Jejunum (tissue), 1 donor: ENCODE data around the genes B3GALT6, CCNL2 and ATAD3A.

GRCh38 chr1:1222256-1222983 is 8.5 kb upstream of the TNFRSF4 start:
- PRO-cap: no peak

DNA sequence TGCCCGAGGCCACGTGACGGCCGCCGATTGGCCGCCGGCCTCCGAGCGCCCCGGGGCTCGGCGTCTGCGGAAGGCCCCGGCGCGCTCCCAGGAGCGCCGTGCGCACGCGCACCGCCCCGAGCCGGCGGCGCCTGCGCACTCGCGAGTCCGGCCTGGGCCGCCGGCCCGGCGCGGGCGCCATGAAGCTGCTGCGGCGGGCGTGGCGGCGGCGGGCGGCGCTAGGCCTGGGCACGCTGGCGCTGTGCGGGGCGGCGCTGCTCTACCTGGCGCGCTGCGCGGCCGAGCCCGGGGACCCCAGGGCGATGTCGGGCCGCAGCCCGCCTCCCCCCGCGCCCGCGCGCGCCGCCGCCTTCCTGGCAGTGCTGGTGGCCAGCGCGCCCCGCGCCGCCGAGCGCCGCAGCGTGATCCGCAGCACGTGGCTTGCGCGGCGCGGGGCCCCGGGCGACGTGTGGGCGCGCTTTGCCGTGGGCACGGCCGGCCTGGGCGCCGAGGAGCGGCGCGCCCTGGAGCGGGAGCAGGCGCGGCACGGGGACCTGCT is at the start of gene B3GALT6:
B3GALT6 (plus strand) TSS at position 138 of the 538 bp plus-strand sequence.
- PRO-cap: bidirectional peak, plus-strand start at position 149 of the sequence, minus-strand start outside the sequence

GRCh38 chr1:1237182-1237733 is 5.2 kb downstream of the B3GALT6 start:
- PRO-cap: no peak

DNA sequence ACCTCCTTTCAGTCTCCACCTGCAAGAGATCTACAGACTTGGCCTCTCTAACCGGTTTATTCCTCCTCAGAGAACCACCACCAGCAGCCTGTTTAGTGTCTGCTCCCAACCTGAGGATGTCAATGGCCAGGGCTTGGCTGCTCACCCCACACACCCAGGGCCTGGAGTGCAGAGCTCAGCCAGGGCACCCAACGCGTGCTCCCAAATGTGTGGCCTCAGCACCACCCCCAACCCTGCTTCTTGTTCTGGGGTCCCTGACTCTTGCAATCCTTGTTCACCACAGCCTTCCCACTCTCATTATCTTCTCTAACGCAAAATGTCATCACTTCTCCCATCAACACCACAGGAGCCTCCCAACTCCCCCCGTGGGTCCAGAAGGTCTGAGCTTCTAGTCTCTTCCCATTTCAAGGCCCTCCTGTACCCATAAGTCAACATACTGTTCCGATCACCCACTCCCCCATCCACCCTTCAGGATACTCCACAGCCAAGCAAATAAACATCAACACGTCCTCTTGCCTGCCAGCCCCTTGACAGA is 3.3 kb downstream of the UBE2J2 start:
- PRO-cap: no peak

GRCh38 chr1:1273236-1273596 is 438 bp downstream of the UBE2J2 start:
- PRO-cap: unidirectional peak, plus-strand start at chr1:1273307

- PRO-cap: no peak
Measured at GRCh38 chr1:1312458-1313405, 4.3 kb downstream of the PUSL1 start.

GRCh38 chr1:1318269-1318840 is 6.1 kb downstream of the INTS11 start:
- PRO-cap: no peak

DNA sequence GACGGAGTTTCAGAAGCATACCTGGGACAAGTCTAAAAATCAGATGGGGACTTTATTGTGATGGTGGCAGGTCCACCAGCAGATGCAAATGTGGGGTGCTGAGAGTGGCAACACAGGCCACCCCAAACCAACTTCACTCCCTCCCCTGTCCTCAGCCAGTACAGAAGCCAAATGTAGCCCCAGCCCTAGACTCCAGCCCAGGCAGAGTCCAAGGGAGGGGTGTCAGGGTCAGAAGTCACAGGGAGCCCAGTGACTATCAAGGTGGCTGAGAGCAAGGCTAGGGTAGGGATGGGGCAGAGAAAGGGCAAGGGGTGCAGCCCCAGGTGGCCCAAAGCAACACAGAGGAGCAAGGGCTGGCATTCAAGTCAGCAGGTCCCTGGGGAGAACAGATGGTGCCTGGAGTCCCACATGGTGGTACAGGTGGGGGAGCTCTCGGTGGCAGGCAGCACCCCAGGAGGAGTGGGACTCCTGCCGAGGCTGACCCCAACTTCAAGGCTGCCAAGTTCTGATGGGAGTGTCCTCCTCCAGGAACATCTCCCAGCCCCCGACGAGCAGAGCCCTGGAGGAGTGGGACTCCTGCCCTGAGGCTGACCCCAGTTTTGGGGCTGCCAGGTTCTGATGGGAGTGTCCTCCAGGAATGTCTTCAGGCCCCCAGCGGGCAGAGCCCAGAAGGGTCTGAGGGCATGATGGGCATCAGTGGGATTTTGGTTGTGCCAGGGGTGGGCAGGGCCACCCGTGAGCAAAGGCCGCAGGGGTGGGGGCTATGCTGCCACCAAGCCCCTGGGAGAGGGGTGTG is 3.6 kb upstream of the DVL1 start:
- PRO-cap: no peak

GRCh38 chr1:1355383-1356040 is 2.8 kb downstream of the MXRA8 start:
- PRO-cap: no peak

GRCh38 chr1:1384758-1385489 is 9.9 kb upstream of the AURKAIP1 start:
- PRO-cap: no peak

DNA sequence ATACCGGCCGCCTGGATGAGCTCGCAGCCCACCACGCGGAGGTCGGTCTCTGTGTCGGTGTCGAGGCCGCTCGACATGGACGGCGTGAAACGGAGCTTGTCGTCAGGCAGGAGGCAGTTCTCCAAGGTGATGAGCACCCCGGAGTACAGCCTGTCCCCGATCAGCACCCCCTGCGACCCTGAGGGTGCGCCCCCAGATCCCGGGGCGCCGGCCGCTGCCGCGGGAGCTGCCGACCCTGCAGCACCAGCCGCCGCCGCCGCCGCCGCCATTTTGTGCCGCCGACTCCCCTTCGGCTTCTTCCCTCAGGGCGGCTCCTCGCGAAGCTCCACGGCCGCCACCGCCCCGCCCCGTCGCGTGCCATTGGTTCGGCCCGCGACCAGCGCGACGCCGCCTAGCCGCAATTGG is at the start of gene CCNL2:
CCNL2 (minus strand) TSS at position 298 of the 405 bp plus-strand sequence.
- PRO-cap: bidirectional peak, plus-strand start outside the sequence, minus-strand start at position 299 of the sequence

DNA sequence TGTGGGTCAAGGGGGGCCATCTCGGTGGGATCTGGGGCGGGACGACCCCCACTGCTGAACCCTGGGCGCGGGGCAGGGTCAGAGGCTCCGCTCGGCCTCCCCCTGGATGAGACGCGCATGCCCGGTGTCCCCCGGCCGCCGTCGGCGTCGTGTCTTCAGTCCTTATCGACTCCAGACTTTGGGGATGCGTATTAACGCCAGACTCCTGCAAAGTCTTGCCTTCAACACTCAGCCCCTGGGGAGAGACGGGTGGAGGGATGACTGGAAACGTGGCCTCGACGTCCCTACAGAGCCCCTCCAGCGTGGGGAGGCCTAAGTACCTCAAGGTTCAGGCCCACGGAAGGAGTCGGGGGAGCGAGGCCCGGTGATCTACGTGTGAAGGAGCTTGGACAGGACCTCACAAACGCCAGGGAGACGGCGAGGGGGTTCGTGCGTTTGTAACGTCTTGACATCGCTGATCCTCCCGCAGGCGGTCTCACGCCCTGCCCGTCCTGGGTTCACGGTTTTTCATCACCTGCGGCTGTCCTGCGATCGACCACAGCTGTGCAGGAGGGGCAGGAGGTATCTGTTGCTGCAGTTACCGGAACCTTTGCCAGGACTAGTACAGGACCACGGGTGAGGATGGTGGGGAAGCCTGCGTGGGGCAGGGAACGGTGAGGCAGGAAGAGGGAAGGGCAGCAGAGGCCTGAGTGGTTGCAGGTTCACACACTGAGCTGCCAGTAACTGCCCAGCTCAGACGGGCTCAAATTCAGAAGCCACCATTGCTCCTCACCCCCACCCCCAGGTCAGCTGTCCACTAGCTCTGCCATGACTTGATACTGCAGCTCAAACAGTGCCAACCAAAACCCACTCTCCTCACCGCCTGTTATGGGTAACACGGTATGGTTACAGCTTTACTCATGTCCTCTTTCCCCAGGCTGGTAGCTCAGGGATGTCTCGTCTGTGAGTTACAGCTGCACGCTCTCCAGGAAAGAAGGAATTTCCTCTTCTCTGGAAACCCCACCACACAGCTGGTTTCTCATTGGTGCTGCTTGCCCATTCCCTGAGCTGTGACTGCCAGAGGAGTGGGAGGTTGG is 892 bp upstream of the CCNL2 start:
- PRO-cap: no peak

GRCh38 chr1:1406210-1407119 is 628 bp downstream of the MRPL20 start:
- PRO-cap: no peak

GRCh38 chr1:1417881-1418686 is 3.0 kb downstream of the ANKRD65 start:
- PRO-cap: no peak

DNA sequence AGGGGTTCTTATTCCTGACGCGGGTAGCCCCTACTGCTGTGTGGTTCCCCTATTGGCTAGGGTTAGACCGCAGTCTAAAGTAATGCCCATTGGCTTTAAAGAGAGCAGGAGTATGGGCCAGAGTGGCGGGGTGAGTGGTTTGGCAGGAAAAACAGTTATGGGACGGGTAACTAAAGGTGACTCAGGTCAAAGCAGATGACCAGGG is 1.0 kb upstream of the ATAD3B start:
- PRO-cap: no peak

DNA sequence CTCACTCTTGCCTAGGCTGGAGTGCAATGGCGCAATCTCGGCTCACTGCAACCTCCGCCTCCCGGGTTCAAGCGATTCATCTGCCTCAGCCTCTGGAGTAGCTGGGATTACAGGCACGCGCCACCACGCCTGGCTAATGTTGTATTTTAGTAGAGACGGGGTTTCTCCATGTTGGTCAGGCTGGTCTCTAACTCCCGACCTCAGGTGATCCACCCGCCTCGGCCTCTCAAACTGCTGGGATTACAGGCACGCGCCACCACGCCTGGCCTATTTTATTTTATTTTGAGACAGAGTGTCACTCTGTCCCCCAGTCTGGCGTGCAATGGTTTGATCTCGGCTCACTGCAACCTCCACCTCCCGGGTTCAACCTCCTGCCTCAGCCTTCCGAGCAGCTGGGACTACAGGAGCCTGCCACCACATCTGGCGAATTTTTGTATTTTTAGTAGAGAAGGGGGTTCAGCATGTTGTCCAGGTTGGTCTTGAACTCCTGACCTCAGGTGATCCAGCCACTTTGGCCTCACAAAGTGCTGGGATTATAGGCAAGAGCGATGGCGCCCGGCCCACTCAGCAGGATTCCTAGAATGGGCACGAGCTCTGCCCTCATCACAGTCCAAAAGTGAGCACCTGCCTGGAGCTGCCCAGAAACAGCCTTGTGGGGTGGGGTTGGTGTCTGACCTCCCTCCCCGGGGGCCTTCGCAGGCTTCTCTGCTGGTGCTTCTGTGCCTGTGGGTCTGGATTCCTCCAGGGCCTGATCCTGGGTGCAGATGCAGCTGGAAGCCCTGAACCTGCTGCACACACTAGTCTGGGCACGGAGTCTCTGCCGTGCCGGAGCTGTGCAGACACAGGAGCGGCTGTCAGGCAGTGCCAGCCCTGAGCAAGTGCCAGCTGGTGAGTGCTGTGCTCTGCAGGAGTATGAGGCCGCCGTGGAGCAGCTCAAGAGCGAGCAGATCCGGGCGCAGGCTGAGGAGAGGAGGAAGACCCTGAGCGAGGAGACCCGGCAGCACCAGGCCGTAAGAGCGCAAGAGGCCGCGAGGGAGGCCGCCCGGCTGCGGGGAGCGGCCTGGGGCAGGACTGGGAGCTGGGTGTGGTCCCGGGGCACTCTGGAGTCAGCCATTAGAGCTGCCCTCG is 6.5 kb downstream of the ATAD3B start:
- PRO-cap: no peak

DNA sequence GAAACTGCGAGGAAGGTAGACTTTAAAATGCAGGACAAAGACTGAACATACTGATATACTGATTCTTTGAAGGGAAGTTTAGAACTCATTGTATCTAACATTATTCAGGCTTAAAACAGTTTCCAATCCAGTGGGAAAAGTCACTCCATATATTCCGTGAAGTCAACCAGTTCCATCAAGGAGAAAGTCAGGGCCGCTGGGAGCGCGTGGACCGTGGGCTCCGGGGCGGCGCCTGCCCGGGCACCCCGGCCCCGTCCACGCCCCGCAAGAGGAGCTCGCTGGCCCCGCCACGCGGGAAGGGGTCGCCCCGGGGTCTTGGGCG is 696 bp upstream of the ATAD3A start:
- PRO-cap: no peak

DNA sequence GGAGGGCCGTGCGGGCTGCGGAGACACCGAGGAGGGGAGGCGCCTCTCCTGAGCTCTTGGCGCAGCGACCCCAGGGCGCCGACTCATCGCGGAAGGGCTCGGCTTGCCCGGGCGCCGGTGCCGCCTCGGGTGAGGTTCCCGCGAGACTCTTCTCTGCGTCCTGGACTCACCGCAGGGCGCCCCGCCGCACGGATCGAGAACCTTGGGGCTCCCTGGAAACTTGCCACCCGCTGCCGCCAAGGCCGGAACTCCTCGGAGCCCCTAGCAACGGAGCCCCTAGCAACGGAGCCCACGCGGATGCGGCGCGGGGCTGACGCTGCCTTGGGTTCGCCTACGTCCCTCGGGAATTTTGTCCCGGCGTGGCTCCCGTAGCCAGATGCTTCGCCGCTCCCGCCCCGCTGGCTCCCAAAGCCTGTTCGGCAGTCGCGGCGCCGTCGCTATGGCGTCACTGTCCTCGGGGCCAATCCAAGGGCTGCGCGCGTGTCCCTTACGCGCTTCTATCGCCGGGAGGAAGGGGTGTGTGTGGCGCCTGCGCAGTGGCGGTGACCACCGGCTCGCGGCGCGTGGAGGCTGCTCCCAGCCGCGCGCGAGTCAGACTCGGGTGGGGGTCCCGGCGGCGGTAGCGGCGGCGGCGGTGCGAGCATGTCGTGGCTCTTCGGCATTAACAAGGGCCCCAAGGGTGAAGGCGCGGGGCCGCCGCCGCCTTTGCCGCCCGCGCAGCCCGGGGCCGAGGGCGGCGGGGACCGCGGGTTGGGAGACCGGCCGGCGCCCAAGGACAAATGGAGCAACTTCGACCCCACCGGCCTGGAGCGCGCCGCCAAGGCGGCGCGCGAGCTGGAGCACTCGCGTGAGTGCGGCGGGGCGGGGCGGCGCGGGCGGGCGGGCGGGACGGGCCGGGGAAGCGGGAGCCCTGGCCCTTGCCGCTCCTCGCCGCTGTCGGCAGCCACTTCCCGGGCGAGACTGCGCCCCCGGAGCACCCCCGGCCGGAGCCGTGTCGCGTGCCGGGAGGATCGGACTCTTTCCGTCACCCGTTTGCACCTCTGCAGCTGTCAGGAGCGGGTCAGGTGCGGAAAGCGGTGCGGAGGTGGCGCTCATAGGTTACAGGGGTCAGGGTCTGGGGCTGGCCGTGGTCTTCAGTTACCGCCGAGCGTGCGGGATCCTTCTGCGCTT is at the start of gene ATAD3A:
ATAD3A (plus strand) TSS at position 536 of the 1,170 bp plus-strand sequence.
- PRO-cap: bidirectional peak, plus-strand start at position 536 of the sequence, minus-strand start at position 85 of the sequence

DNA sequence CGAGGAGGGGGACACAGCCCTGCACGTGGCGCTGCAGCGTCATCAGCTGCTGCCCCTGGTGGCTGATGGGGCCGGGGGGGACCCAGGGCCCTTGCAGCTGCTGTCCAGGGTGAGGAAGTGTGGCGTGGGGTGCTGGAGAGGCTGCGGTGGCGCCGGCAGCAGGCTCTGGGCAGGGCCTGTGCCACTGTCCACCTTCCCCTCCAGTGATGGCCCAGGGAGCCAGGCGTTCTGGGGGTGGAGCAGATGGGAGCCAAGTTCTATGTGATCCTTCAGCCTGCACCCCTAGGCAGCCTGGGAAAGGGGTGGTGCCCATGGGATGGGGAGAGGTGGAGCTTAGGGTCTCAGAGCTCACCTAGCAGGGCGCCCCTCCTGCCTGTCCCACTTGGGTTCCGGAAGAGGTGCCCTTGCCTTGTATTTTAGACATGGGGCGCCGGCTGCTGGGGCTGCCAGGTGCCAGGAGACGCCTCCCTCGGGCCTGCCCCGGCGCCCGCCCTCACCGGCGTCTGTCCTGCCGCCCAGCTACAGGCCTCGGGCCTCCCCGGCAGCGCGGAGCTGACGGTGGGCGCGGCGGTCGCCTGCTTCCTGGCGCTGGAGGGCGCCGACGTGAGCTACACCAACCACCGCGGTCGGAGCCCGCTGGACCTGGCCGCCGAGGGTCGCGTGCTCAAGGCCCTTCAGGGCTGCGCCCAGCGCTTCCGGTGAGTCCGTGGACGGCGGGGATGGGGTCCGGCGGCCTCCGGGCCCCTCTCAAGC is 3.2 kb upstream of the MMP23B start:
- PRO-cap: bidirectional peak, plus-strand start at position 381 of the sequence, minus-strand start at position 284 of the sequence

DNA sequence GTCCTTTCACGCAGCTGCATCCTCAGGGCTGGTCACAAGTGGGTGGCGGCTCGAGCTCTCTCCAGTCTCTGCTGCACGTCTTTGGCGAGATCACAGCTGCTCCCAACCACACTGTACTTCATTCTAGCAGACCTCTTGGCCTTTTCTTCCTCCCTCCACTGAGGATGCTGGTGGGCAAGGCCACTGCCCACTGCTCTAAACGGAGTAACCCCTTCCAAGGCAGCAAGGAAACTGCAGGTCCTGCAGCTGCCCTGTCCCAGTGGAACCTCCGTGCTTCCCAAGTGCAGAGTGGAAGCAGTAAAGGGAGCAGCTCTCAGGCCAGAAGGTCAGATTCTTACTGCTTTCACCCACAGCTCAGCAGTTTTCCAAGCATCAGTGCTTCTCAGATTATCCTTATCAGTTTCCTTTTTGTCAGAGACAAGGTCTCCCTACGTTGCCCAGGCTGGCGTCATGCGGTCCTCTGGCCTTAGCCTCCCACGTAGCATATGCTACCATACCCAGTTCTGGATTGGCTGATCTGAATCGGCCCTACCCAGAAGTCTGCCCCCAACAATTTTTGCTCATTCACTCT is 11.1 kb downstream of the CDK11B start:
- PRO-cap: unidirectional peak, minus-strand start at position 290 of the sequence